Right ventricle myocardium (tissue), 1 donor: ENCODE results near the gene MGAT5B.

GRCh38 chr17:76685882-76686276 lies 24.9 kb downstream of the MXRA7 start:
- PRO-cap, 2 experiments, result no peak in any of the 2 experiments

GRCh38 chr17:76696676-76697266 lies 14.0 kb downstream of the MXRA7 start:
- PRO-cap, 2 experiments, result peak in 1 of 2 experiments; most common plus-strand start chr17:76697224 (in 1)

DNA sequence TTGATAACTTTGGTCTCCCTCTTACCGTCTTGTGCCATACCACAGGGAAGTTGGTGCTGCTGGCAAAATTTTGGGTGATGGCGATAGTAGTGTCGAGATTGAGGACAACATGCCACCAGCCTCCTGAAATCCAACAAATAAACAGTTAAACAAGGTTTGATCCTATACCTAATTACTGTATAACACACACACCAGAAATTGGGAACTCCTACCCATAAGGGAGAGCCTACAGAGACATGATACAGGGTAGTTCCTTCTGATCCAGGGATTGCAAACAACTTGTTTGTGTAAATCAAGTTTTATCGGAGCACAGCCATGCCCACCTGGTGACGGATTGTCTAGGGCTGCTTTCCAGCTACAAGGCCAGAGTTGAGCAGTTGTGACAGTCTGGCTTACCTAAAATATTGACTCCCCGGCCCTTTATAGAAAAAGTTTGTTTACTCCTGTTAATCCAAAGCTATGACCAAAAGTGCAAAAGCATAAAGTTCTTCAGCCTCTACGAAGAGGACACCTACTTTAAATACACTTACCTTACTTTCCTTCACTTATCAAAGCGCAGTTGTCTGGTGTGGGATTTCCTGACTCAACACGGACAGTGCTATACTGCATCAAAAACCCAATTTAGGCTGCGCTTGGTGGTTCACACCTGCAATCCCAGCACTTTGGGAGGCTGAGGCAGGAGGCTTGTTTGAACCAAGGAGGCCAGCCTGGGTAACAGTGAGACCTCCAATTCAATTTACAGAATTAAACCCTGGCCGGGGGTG lies 4.4 kb downstream of the JMJD6 start:
- PRO-cap, 2 experiments, result no peak in any of the 2 experiments

DNA sequence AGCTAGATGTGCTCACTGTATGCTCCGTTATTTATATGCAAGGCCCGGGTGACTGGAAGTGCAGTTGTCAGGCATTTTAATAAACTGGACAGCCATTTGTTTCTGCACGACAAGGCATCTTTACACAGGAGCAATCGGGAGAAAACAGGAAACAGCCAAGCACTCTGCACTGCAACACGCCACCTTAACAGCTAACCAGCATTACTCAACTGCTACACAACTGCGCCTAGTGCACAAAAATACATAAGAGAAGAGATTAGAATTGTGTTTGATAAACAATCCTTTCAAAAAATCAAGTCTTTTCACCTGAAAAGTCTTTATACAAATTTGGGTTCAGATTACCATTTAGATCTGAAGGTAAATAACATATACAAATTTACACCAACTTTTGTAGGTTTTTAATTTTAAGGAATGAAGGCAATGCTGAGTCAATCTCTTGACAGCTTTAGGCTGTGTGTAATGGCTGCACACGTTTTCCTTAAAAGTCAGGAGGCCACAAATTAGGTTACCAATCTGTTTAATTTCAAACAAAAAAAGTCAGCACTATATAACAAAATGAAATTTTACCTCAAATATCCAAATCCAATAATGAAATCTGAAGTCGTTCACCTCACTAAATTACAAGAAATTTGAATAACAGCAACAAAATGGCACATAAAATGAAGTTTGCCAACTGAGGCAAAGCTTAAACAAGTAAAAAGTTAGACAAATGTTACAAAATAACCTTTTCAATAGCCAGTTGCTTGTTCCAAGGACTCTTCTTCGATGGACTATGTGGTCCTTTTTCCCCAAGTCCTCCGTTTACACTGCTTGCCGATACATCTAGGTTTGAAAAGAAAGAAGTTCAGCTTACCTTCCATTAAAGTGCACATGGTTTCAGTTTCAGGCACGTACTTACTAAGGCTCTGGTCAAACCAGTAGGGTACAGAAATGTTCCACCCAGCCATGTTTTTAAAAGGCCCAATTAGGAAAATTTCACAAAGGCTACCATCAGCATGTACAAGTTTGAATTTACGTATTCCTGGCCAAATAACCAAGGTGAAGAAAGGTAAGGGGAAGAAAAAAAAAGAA lies 2.5 kb downstream of the SRSF2 start:
- PRO-cap, 2 experiments, result no peak in any of the 2 experiments

DNA sequence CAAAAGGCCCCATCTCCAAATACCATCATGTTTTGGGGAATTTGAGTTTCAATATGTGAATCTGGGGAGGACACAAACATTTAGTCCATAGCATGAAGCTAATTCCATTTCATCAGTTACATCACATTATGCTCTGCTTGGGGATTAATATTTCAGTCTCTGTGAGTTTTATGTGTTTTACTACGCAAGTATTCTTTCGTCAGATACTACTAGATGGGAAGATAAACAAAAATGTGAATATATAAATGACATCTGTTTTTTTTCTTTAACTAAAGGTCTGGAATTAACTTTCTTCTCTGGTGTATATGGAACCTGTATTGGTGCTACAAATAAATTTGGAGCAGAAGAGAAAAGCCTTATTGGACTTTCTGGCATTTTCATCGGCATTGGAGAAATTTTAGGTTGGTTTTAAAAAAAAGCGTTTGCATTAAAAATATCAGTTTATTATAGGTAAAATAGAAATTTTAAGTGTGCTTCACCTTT lies 31.6 kb downstream of the MFSD11 start:
- PRO-cap, 2 experiments, result no peak in any of the 2 experiments

DNA sequence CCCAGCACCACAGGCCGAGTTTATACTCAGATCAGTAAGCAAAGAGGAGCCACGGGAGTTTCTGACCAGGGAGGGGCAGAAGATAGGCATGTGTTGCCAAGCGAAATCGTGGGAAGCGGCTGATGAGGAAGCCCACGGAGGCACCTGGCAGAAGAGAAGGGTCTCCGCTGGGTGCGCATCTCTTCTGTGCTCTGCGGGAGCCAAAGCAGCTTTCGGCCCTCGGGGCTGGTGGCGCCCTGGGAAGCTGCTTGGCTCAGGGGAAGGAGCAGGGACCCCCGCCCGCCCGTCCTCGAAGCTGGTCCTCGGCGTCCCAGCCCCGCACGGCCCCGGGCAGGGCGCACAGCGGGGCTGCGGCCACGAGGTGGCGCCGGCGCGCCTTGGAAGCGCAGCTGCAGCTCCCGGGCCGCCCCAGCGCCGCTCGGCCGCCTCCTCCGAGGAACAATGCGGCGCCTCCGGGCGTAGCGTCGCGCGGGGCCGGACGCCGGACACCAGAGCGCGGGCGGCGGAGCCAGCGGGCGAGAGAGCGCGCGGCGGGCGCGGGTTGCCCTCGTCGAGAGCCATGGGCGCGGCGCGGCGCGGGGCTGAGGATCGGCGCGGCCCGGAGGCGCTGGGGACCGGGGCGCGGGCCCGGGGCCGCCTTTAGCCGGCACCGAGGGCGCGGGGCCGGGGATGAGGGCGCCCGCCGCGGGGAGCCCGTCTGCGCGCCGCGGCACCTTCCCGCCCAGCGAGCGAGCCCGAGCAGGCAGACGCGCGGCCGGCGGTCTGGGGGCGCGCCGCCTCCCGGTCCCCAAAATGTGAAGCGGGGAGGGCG lies at the start of gene MGAT5B:
Gene MGAT5B (plus strand): TSS at position 417 of the 811 bp plus-strand sequence.
- PRO-cap, 2 experiments, result peak in 2 of 2 experiments; most common plus-strand start position 488 of the sequence (in 1)

DNA sequence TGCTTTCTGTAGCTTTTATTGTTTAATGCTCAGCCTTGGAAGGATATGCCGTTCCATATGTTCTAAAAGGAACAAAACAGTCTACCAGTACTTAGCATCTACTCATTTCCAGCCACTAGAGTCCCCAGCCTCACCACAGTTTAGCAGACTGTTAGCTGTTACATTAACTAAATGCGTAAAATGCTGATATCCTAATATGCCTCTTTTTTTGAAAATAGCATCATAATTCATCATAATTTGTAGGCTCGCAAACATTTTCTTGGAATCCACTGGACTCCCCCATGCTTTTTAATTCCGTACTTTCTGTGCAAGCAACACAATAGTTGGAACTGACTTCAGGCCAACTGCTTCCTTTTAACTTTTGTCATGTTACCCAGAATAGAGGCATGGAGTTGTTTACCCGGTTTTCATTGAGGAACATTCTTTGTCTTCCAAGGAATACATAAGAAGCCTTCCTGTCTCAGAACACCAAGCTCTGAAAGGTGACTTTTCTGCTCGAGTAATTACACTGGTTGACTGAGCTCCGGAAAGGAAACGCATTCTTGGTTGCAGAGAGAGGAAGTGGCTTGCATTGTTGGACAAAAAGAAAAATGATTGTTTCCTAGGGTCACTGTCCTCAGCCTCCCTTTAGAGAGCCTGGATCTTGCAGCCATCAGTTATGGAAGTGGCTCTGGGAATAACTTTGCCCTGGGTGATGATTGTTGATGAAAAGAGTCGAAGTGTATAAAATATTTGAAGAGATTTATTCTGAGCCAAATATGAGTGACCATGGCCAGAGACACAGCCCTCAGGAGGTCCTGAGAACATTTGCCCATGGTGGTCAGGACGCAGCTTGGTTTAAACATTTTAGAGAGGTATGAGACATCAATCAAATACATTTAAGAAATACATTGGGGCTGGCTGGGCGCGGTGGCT lies 30.8 kb upstream of the SEC14L1 start:
- PRO-cap, 2 experiments, result peak in 2 of 2 experiments; most common plus-strand start position 755 of the sequence (in 2)

DNA sequence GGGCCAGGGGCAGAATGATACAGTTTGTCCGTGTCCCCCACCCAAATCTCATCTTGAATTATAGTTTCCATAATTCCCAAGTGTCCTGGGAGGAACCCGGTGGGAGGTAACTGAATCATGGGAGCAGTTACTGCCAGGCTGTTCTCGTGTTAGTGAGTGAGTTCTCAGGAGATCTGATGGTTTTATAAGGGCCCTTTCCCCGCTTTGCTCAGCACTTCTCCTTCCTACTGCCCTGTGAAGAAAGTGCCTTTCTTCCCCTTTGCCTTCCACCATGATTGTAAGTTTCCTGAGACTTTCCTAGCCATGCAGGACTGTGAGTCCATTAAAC lies 28.9 kb upstream of the SEC14L1 start:
- PRO-cap, 2 experiments, result peak in 1 of 2 experiments; most common plus-strand start position 214 of the sequence (in 1); most common minus-strand start position 154 of the sequence (in 1)

DNA sequence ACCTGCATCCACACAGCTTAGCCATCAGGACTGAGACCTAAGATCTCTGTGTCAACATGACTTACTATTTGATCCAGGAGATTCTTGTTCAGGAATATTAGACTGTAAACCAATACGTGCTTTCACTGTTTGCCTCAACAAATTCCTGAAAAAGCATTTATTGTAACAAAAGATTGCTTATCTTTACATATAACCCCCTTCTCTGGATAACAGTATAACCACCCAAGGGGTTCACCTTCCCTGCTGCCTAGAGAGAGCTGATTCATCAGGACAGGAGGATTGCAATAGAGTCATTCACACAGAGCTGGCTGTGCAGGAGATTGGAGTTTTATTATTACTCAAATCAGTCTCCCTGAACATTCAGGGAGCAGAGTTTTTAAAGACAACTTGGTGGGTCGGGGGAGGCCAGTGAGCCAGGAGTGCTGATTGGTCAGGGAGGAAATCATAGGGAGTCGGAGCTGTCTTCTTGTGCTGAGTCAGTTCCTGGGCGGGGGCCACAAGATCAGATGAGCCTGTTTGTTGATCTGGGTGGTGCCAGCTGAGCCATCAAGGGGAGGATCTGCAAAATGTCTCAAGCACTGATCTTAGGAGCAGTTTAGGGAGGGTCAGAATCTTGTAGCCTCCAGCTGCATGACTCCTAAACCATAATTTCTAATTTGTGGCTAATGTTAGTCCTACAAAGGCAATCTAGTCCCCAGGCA lies 3.0 kb upstream of the SEC14L1 start:
- PRO-cap, 2 experiments, result no peak in any of the 2 experiments

DNA sequence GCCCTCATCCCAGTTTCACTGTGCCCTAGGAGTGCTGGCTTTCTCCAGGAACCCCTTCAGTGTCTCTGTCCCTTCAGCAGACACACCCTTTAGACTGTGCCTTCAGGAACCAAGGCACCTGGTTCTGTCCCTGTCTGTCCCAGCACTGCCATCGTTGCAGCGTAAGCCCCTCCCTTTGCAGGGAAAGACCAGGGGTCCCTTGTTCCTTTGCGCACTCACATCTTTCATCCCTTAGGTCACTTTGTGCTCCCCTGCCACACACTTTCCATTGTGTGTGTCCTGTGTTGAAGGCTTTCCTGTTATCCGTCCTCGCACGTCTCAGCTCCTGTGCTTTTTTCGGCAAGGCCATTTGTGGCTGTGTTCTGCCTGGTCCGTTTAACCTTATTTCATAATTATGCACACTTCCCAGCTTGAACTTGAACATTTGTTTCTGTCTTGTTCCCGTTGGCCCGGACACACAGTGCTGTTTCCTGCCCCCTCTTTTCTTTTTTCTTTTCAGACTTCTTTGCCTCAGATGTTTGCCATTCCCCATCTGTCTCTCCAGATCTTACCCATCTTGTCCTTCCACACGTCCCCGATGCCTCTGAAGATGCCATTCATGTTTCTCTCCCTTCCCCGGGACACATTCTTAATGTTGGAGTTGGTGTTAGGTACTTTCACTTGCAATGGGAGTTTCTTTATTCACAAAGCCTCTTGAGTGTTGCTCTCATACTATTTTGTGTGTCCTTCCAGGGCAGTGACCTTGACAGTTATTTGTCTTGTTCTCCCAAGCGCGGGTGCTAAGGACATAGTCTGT lies 8.0 kb downstream of the SEC14L1 start:
- PRO-cap, 2 experiments, result no peak in any of the 2 experiments

- PRO-cap, 2 experiments, result no peak in any of the 2 experiments
These were observed 10.3 kb downstream of the SEC14L1 start for GRCh38 chr17:77151116-77151367.

GRCh38 chr17:77215139-77216062 lies 65.9 kb upstream of the SEPTIN9 start:
- PRO-cap, 2 experiments, result no peak in any of the 2 experiments

- PRO-cap, 2 experiments, result no peak in any of the 2 experiments
These were observed 40.6 kb downstream of the SEPTIN9 start for GRCh38 chr17:77321832-77322390.

- PRO-cap, 2 experiments, result peak in 2 of 2 experiments; most common plus-strand start chr17:77373861 (in 1); most common minus-strand start chr17:77373808 (in 2)
These were observed 92.8 kb downstream of the SEPTIN9 start for GRCh38 chr17:77373719-77374817.

DNA sequence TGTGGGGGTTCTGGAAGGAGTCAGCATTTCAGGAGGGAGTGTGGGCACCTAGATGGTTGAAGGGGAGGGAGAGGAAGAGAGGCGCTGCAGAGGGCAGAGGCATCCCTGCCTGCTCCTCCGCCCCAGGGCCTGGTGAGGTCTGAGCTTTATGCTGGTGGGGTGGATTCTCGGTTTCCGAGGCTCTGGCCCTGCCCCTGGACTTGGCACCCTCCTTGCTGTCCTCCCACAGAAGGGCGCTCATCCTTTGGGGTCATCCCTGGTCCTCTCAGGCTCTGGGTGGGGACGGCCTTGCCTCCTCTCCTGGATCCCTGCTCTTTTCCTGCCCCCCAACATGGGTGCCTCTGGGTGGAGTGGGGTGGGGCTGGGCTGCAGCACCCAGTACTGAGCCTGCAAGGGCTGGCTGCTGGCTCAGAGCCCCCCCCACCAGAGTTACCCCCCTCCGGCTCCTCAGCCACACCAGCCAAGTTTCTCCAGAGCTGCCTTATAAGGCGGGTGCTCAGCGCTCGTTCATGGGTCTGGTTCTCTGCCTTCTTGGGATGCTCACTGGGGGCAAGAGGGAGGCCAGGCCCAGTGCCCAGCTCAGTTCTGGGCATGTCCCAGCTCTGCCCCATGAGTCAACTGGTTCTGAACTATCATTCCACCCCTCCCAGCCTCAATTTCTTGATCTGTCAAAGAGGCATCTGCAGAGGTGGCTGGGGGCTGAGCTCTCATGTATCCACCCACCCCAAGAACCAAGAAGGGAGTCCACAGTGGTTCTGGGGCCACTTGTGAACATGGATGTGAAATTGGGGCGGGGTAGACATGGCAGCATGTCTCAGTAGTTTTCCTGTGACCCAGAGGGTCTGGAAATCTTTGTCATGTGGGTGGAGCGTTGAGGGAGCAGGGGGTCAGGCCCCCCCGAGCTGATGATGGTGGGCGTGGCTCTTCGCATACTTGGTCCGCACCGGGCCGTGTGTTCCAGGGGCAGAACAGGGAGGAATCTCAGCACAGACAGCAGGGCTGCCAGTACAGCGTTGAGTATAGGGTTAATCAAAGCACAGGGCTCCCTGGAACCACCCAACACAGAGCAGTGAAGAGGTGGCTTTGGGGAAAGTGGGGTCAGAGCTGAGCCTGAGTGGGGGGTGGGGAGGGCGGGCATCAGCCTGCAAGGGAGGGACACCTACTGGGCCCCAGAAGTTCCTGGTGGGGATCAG lies 126.7 kb downstream of the SEPTIN9 start:
- PRO-cap, 2 experiments, result no peak in any of the 2 experiments

GRCh38 chr17:77426068-77426837 lies 145.0 kb downstream of the SEPTIN9 start:
- PRO-cap, 2 experiments, result no peak in any of the 2 experiments

- PRO-cap, 2 experiments, result peak in 1 of 2 experiments; most common minus-strand start chr17:77454871 (in 1)
These were observed 173.4 kb downstream of the SEPTIN9 start for GRCh38 chr17:77454561-77455334.

- PRO-cap, 2 experiments, result no peak in any of the 2 experiments
These were observed 176.5 kb downstream of the SEPTIN9 start for GRCh38 chr17:77457708-77458268.

GRCh38 chr17:77468368-77469909 lies 187.6 kb downstream of the SEPTIN9 start:
- PRO-cap, 2 experiments, result no peak in any of the 2 experiments

DNA sequence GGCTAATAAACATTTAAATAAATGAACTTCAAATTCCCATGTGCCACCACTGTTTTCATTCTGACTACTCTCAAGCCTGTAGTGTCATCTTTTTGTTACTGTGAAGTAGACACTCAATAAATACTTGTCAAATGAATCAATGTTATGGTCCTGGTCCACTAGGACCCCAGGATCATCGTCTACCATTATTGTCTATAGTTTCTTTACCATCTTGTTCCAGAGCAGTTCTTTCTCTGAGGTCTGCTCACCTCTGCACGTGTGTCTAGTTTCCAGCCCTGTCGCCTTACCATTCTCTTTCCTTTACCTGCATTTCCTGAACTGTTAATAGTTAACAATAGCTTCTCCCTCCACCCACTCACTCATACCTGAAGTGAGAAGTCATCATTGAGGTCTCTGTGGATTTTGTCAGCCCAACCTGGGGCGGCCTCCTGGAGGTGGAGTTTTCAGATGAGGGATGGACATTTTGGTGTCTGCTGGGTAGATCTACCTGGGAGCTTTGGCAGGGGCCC lies 192.5 kb downstream of the SEPTIN9 start:
- PRO-cap, 2 experiments, result no peak in any of the 2 experiments